Measurements from ENCODE around the genes MXRA5, PRKX, VCX3A and VCX2.

- PRO-cap, 2 experiments, result peak in 1 of 2 experiments; most common plus-strand start chrX:2899083 (in 1); most common minus-strand start chrX:2898965 (in 1)
These were observed 30.3 kb downstream of the ARSD start for GRCh38 chrX:2898642-2899363.

DNA sequence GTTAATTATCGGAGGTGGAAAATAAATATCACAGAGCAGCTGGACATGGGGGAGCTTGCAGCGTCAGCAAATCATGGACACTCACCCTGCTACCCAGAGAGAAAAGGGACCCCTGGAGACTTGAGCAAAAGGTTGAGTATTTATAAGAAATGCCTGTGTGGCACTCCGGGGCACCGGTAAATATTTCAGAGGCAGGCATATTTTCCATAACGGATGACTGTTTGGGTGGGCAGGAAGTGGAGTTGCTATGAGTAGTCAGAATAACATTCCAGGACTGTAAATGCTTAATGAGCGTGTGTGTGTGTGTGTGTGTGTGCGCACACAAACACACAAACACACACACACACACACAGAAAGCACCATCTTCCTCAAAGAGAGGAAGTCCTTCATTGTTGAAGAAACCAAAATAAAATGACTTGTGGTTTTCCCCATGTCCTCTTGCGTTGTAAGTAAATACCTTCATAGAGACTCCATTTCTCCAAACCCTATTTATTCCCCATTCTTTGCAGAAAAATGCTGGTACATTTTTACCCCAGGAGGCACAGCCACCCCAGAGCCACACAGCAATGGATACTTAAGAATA is 74.6 kb downstream of the MXRA5 start:
- PRO-cap, 2 experiments, result no peak in any of the 2 experiments

- PRO-cap, 2 experiments, result no peak in any of the 2 experiments
These were observed 36.9 kb downstream of the MXRA5 start for GRCh38 chrX:3309307-3310132.

GRCh38 chrX:3346331-3347366 is at the start of gene MXRA5:
Gene MXRA5, minus strand, starts transcription at chrX:3346652.
- PRO-cap, 2 experiments, result peak in 2 of 2 experiments; most common plus-strand start chrX:3346746 (in 1); most common minus-strand start chrX:3347100 (in 2)

DNA sequence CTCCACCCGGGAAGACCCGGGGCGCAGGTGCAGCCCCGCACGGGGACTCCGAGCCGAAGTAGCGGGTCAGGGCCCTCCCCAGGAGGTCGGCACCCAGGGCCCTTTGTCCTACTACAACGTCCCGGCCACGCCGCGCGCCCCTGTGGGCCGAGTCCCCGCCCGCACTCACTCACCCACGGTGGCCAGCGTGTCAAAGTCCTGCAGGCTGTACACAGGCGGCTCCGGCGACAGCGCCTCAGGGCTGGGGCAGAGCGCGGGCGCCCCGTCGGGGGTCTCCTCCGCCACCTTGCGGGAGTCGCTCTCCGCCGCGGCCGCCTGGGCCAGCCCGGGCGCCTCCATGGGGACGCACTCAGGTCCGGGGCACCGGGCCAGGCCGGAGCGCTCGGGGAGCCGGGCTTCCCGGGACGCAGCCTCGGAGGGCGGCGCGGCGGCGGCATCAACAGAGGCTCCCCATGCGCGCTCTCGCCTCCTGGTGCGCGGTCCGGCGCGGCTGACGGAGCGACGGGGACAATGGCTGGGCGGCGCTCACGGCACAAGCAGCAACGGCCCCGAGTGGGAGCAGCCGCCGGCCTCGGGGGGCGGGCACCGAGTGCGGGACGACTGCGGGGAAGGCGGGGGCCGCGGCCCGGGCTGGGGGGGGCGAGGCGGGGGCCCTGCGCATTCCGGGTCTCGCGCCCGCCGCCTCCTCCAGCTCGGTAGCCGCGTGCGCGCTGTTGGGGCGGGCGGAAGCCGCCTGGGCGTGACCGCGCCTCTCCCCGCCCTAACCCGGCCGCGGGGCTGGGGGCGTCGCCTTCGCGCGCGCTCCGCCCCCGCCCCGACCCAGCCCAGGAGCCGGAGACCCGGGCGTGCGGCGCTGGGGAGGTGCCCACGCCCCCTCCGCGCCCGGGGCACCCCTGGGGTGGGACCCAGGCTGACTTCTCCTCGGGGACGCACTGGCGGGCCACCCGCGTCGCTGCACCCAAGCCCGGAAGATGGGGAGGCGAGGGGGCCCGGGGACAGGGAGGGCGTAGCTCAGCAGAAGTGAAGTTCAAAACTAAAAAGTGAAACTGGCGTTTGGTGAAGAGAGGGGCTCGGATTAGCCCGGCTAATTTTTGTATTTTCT is at the start of gene PRKX:
Gene PRKX, minus strand, starts transcription at position 735 of the 1,102 bp plus-strand sequence.
- PRO-cap, 2 experiments, result peak in 2 of 2 experiments; most common plus-strand start position 479 of the sequence (in 2); most common minus-strand start position 464 of the sequence (in 2)

DNA sequence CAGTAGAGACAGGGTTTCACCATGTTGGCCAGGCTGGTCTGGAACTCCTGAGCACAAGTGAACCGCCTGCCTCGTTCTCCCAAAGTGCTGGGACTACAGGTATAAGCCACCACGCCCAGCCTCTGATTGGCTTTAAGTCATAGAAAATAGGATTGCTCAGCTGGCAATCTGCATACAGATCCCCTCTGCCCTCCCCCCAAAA is 469 bp upstream of the PRKX start:
- PRO-cap, 2 experiments, result no peak in any of the 2 experiments

DNA sequence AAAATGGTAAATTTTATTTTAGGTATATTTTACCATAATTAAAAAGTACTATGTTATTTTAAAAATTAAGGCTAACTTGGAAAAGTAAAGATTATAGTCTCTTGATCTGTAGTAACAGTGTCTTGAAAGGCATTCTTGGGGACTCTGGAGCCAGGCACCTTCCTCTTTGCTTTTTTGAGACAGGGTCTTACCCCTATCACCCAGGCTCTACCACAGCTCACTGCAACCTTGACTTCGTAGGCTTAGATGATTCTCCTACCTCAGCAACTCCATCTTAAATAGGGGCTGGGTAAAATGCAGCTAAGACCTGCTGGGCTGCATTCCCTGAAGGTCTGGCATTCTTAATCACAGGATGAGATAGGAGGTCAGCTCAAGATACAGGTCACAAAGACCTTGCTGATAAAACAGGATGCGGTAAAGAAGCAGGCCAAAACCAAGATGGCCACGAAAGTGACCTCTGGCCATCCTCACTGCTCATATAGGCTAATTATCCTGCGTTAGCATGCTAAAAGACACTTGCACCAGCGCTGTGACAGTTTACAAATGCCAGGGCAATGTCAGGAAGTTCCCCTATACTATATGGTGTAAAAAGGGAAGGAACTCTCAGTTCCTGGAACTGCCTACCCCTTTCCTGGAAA is 770.8 kb upstream of the PRKX start:
- PRO-cap, 2 experiments, result no peak in any of the 2 experiments

DNA sequence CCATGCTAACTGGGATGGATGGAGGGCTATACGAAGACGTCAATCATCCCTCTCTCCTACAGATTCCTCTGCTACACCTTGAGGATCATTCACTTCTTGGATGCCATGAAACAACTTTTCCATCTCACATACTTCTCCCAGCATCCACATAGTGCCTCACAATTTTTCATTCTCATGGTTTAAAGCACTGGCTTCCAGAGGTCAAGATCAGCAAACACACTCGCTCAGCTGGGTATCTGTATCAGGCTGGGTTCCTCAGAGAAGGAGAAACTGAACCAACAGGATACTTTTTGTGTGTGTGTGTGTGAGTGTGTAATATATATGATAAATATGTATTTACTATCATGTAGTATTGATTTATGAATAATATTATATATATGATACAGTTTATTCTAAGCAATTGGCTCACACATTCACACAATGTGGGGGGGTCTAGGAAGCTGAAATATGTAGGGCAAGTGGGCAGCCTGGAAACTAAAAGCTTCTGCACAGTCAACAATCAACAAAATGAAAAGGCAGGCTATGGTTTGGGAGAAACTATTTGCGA is at the start of gene VCX3A:
Gene VCX3A, minus strand, starts transcription at position 150 of the 547 bp plus-strand sequence.
- PRO-cap, 2 experiments, result no peak in any of the 2 experiments

GRCh38 chrX:7259311-7259714 is 111.4 kb upstream of the PUDP start:
- PRO-cap, 2 experiments, result no peak in any of the 2 experiments

- PRO-cap, 2 experiments, result no peak in any of the 2 experiments
These were observed 11.7 kb upstream of the VCX start for GRCh38 chrX:7831350-7831573.

- PRO-cap, 2 experiments, result no peak in any of the 2 experiments
These were observed at the start of gene VCX2 for GRCh38 chrX:8171211-8171613. Gene VCX2, minus strand, starts transcription at chrX:8171267.

DNA sequence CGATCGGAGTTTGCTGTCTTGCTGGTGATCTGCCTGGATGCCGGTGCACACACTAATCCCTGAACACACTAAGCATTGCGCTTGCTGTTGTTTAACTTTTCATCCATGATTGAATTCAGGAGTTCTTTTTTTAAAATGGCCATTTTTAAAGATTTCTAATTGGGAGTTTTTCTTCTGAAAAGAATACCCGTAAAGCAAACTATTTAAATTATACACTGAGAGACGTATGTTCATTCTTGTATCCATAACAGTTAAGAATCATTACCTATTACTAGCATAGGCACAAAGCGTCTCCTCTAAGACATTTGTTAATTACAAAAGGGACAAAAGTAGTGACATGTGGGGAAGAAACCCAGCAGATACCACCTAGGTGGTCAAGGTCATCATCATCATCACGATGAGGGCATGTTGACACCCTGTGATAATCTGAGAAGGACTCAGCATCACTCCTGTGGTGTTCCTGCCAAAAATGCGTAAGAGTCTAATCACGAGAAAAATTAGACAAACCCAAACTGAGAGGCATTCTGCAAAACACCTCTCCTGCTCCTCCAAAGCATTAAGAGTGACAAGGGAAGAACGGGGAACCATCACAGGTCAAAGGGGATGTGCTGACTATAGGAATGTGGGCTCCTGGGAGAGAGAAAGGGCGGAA is 124.8 kb downstream of the TBL1X start:
- PRO-cap, 2 experiments, result no peak in any of the 2 experiments

DNA sequence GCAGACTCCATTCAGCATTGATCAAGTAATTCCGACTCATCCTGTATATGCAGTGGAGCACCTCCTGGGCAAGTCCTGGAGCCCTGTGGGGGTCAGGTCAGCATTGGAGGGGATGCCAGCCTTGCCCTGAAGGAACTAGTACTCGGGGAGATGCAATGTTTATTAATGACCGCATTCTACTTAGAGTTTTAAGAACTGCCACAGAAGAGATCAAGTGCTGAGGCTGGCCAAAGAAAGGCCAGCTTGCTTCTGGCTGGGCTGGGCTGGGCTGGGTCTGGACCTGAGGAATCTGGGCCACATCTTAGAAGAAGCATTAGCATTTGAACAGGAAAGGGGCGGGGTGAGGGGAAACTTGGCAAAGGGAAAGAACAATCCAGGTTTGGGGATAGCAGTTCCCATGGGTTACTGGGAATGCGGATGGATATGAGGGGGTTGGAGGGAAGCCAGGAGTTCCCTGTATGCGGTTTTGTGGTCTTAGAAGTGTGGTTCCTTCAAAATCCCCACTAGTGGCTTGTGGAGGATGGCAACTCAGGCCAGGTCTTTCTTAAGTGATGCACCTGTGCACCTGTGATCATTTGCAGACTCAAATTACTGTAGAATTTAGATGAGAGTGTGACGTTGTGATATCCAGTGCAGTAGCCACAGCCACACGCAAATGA is 83.3 kb downstream of the CLDN34 start:
- PRO-cap, 2 experiments, result no peak in any of the 2 experiments

- PRO-cap, 2 experiments, result no peak in any of the 2 experiments
These were observed 50.0 kb upstream of the CLCN4 start for GRCh38 chrX:10106589-10107290.

DNA sequence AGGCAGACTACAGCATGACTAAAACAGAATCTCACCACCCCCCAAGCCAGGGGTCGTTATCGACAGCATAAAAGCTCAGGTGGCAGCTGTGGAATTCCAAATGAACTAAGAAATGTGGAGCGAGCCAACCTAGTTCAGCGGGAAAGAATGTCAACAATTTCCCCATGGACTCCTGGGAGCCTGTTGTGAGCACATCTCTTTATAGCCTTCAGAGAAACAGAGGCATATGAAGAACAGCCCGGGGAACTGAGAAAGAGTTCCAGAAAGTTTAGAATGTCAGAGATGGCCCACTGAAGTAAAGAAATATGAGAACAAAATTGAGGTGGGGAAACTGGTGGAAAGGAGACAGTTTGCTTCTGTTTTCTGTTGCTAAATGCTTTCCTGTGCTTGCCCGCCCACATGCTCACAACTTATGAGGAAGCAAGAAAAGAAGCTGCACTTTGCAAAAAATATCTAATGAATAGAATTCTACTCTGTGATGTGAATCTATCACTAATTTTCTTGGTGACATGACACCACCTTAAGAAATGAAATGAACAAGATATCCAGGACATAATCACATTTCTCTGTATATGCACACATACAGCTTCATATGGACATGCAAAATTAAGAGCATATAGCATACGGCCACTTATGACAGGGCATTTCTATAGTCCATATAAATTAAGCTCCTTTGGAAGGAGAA is 135.3 kb upstream of the MID1 start:
- PRO-cap, 2 experiments, result no peak in any of the 2 experiments

DNA sequence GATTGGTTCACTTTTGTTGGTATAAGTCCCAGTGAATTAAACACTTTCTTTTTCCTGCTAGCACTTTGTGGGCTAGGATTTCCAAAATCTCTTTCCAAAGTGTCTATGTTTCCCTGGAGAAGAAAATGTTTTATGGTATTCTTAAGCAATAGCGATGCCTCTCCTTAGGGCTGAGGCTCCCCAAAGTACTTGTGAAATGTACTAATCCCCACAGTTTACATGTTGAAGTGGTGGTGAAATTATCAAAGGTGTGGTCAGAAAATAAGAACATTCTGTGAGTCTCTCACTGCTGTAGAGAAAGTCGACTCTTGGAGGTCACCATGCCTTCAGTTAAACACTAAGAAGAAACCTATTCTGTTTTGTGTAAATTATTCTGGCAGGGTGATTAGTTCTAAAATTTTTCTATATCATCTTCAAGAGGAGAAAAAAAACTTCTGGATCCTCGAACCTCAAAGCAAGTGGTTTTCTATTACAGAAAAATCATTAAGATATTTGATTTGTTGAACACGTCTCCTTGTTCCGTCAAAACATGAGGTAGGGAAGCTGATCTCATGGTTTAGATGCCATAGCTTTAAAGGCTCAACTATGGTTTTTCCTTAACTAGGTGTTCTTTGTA is 51.4 kb upstream of the AMELX start:
- PRO-cap, 2 experiments, result no peak in any of the 2 experiments

- PRO-cap, 2 experiments, result no peak in any of the 2 experiments
These were observed 3.7 kb downstream of the TMSB4X start for GRCh38 chrX:12978601-12978953.

- PRO-cap, 2 experiments, result no peak in any of the 2 experiments
These were observed 28.5 kb downstream of the FAM9C start for GRCh38 chrX:13015853-13016416.

GRCh38 chrX:13051341-13051974 is 7.0 kb upstream of the FAM9C start:
- PRO-cap, 2 experiments, result no peak in any of the 2 experiments

DNA sequence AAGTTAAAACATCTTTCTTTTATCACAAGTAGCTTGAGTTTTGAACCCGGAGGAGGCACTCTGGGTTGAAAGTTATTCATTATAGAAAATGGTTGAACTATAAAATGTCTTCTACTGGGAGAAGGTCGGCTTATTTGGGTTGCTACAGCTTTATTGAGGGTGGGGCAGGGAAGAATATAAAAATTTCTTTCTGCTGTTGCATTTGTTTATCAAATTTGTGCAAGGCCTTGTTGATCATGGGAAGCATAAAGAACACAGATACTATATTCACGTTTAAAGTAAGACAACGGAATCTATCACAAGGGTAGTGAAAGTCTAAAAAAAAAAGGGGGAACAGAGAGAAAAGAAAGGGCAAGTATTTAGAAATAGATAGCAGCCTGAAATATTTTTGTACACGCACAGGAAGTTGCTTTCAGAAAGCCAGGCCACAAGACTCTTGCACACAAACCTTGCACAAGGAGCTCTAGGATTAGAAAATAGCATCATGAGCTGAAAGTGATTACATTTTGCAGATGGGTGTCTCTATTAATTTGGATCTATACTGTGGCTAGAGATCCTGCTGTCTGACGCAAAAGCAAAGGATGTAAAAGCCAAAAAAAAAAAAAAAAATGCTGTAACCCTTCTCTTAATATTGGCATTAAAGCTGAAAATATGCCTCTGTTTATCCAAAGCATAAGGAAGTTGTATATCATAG is 37.2 kb upstream of the FAM9C start:
- PRO-cap, 2 experiments, result no peak in any of the 2 experiments